Osteocyte (in vitro differentiated cells): ENCODE results near the gene TMEM207.

- PRO-cap, result no peak
These were observed 96.1 kb downstream of the TPRG1 start for GRCh38 chr3:189267715-189268473.

- PRO-cap, result no peak
These were observed 97.6 kb downstream of the TPRG1 start for GRCh38 chr3:189269379-189269860.

DNA sequence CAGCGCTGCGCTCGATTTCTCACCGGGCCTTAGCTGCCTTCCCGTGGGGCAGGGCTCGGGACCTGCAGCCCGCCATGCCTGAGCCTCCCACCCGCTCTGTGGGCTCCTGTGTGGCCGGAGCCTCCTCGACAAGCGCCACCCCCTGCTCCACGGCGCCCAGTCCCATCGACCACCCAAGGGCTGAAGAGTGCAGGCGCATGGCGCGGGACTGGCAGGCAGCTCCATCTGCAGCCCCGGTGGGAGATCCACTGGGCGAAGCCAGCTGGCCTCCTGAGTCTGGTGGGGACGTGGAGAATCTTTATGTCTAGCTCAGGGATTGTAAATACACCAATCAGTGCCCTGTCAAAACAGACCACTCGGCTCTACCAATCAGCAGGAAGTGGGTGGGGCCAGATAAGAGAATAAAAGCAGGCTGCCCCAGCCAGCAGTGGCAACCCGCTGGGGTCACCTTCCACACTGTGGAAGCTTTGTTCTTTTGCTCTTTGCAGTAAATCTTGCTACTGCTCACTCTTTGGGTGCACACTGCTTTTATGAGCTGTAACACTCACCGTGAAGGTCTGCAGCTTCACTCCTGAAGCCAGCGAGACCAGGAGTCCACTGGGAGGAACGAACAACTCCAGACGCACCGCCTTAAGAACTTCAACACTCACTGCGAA, 34.7 kb upstream of the TP63 start:
- PRO-cap, result no peak

DNA sequence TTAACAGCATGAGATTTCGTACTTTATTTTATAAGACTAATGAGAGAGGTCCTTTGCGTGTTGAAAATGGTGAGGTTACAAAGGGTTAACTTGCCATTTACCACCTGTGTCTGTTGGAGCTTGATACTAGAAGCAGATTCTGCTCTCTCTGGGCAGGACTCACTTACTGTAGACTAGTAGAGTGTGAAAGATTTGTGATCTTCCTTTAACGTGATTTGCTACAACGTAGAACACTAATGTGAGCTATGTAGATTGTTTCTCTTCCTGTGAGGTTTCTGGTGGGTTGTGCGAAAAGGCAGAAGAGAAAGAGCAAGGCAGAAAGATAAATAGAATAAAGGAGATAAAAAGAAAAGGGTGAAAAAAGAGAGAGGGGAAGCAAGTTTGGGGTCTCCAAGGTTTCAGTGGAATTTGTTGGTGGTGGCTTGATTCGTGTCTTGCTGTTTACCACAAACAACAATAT, 1.1 kb downstream of the TP63 start:
- PRO-cap, result no peak

- PRO-cap, result no peak
These were observed 185.3 kb downstream of the P3H2 start for GRCh38 chr3:189935412-189935877.

DNA sequence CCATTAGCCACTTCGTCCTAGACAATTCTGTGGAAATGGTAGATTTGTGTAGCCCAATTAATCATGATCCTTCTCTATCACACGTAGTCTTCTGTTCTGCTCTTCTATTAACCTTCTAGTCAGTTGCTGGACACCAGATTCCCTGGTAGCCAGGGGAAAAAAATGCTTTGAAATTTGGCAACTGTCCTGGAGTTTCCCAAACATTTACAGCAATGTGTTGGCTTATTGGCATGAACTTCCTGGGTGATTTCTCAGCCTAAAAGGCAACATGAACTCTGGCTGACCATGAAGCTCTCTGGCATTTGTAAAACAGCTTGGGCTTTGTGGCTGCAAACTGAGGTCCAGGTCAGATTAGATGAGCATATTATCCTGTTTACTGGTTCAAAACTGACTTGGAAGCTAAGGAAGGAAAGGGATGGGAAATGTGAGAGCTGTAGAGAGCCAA, 139.1 kb downstream of the P3H2 start:
- PRO-cap, result no peak

- PRO-cap, result no peak
These were observed 82.6 kb downstream of the P3H2 start for GRCh38 chr3:190038021-190038580.

- PRO-cap, result no peak
These were observed 26.2 kb downstream of the P3H2 start for GRCh38 chr3:190094328-190094987.

DNA sequence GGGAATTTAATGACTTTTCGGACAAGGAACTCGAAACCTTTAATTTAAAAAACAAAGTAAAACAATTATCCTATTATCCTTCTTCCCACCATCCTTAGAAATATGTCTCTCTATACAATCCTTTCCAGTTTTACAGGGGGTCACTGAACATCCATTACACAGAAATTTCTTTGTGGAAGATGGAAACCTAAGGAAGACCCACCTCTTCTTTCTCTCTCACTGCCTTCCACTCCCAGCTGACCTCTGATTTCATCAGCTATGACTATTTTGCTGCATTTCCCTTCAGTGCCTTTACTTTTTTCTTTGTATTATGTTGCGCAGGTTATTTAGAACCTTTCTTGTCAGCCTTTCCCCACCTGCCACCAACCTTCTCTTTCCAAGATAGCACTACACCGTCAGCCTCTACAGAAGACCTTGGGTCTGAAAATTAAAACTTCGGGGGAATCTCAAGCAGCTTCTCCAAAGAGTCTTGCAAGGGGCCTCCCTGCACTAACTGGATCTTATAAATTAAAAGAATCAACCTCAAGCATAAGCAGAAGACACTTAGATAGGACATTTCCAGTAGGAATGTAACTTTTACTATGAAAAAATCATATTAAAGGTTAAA, 1.2 kb downstream of the CLDN1 start:
- PRO-cap, result no peak

GRCh38 chr3:190449805-190450338, at the start of gene TMEM207:
Gene TMEM207 (minus strand): TSS chr3:190449901.
- PRO-cap, result no peak

- PRO-cap, result no peak
These were observed 33.2 kb downstream of the IL1RAP start for GRCh38 chr3:190547133-190547529.

GRCh38 chr3:190566395-190566867, 52.5 kb downstream of the IL1RAP start:
- PRO-cap, result no peak

GRCh38 chr3:190720837-190721036, 141.8 kb downstream of the GMNC start:
- PRO-cap, result no peak

GRCh38 chr3:190964800-190965786, 102.6 kb upstream of the GMNC start:
- PRO-cap, result no peak

DNA sequence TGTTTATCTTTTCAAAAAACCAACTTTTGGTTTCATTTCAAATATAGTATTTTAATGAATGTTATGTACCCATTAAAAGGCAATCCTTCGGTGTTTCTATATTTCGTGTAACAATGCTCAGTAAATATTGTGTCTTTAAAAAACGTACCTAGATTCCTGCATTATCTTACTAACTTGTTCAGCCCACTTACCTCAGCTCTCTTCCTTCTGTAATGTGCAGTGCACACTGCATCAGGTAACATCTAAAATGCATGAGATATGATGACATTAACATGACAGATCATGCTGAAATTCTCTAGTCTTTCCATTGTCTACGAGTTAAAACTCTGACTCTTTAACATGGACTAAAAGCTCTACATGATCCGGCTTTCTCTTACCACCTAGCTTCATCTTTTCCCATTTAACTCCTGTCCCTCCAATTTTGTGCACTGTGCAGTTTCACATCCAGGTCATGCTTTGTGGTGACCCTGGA, 147.6 kb downstream of the PYDC2 start:
- PRO-cap, result no peak

GRCh38 chr3:191659084-191659519, 198.1 kb downstream of the PYDC2 start:
- PRO-cap, result no peak

GRCh38 chr3:192154990-192155606, 572.2 kb downstream of the FGF12 start:
- PRO-cap, result no peak

DNA sequence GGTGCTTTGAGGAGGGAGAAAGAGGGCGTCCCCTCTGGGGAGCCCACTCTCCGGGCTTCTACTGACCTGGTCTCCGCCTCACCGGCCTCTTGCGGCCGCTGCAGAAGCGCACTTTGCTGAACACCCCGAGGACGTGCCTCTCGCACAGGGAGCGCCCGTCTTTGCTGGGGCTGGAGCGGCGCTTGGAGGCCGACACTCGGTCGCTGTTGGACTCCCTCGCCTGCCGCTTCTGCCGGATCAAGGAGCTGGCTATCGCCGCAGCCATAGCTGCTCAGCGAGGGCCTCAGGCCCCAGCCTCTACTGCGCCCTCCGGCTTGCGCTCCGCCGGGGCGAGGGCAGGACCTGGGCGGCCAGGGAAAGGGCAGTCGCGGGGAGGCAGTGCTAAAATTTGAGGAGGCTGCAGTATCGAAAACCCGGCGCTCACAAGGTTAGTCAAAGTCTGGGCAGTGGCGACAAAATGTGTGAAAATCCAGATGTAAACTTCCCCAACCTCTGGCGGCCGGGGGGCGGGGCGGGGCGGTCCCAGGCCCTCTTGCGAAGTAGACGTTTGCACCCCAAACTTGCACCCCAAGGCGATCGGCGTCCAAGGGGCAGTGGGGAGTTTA, 319.3 kb downstream of the FGF12 start:
- PRO-cap, result no peak

DNA sequence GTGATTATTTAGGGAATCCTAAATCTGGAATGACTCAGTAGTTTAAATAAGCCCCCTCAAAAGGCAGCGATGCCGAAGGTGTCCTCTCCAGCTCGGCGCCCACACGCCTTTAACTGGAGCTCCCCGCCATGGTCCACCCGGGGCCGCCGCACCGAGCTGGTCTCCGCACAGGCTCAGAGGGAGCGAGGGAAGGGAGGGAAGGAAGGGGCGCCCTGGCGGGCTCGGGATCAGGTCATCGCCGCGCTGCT, 318.2 kb downstream of the FGF12 start:
- PRO-cap, result no peak

DNA sequence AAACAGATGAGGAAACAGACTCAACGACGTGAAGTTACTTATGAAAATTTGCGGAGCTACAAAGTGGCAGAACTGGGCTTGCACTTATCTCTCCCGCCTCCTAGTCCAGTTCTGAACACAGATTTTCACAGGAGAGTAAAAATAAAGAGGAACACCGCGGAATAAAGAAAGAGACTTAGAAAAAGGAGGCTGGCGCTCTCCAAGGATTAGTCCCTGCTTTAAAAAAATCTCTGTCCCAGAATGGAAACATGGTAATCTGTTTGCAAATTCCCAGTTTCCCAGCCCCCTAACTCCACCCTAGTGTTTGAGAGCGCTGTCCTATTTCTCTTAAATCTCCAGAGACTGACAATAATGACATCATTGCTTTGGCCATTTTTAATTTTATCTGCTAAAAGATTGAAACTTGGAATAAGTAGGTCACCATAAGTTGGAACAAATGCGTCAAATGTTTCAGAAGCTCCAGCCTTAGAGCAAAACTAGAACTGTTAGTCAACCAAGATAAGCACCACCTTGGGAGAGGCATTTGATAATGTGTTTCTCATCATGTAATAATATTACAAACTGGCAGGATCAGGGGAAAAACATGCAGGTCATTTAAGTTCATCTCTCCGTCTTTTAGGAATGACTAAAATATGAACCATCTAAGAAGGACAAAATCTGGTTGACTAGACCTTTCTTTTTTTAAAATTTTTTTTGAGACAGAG, 25.7 kb upstream of the MB21D2 start:
- PRO-cap, result no peak